ENCODE results near the genes RGPD5, LIMS3 and MERTK.

- PRO-cap, result no peak
CAGE:
- cytosol, long polyA plus RNA, result no peak
- long polyA plus RNA, result no peak
- nucleus, long polyA plus RNA, result no peak
These were observed 102.6 kb downstream of the SEPTIN10 start for GRCh38 chr2:109510981-109511721.

DNA sequence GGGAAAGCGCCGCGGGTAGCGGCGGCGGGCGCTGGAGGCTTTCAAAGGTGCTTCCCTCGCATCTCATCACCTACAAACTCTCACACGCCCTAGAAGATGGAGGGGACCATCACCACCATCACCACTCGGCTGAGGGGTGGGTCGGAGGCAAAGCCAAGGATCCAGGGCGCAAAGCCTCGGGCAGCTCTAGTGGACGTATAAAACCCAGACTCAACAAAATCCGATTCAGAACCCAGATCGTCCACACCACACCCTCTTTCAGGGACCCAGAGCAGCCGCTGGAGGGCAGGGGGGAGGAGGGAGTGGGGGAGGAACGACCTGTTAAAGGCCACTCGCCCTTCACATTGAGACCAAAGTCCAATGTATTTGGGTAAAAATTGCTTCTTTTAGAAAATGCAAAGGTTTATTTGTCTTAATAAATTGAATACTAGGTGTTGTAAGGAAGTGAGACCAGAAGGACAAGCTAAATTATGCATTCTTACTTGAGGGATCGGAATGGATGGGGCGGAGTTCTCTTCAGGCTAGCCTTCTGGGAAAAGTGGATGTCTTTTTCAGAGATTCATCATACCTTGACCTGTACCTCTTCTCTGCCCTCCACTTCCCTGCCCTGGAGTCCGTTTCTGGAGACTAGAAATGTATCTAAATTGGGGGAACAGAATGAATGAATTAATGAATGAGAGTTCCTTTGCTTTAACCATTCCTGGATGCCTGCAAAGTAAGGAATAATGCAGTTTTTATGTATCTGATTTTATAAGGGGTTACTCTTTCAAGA lies 1.7 kb downstream of the SOWAHC start:
- PRO-cap, result no peak
CAGE:
- cytosol, long polyA plus RNA, result no peak
- long polyA plus RNA, result no peak
- nucleus, long polyA plus RNA, result no peak

DNA sequence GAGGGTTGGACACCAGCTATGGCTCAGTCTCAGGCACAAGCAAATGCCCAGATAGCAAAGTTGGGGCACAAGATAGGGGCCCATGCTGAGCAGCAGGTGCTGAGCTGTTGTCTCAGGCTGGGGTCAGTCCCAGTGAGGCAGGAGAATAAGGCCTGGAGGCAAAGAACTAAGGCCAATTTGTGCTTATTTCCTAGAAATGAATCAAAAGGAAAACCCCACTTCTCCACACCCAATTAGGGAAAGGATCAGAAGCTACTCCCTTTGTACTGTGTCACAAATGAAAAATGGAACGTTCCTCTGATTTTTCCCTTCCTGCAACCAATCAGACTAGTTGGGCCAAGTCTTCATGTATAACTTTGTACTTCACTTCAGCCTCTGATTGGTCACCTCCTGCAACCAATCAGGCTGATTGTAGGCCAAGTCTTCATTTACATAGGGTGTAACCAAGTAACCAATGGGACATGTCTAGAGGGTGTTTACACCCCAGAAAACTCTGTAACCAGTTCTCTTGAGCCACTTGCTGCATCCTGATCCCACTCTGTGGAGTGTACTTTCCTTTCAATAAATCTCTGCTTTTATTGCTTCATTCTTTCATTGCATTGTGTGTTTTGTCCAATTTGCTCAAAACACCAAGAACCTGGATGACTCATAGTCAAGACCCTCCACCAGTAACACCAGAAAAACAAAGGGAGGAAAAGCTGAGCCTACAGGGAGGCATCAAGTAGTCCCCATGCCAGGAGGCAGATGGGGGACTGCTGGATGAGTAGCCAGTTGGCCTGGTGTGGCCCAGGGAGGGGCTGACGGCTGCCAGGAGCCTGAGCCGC lies 45.9 kb downstream of the SOWAHC start:
- PRO-cap, result no peak
CAGE:
- cytosol, long polyA plus RNA, result no peak
- long polyA plus RNA, result no peak
- nucleus, long polyA plus RNA, result no peak

GRCh38 chr2:109674979-109675507 lies 60.9 kb downstream of the SOWAHC start:
- PRO-cap, result no peak
CAGE:
- cytosol, long polyA plus RNA, result no peak
- long polyA plus RNA, result no peak
- nucleus, long polyA plus RNA, result no peak

DNA sequence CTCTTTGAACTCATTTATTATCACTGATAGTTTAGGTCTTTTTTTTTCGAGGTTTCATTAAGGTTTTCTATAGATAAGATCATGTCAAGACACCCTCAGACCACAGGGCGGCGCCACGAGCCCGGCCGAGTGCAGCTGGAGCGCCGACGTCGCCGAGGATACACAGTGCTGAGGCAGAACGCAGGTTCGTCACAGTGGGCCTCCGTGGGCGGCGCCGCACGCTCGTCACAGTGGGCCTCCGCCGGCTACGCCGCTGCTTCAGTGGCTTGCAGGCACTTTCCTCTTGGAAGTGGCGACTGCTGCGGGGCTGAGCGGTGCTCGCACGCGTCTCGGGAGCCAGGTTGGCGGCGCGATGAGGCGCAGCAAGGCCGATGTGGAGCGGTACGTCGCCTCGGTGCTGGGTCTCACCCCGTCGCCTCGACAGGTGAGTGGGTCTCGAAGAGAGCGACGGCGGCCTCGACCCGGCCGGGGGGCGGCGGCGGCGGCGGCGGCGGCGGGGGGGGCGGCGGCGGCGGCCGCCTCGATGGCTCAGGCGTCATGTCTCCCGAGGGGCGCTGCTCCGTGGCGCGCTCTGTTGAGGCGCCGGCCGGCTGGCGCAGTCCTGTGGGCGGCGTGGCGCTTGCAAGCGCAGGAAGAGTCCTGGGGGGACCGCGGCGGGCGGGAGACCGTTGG lies at the start of gene RGPD5:
Gene RGPD5 (plus strand): TSS at position 192 of the 672 bp plus-strand sequence.
- PRO-cap, result no peak
CAGE:
- cytosol, long polyA plus RNA, result no peak
- long polyA plus RNA, result no peak
- nucleus, long polyA plus RNA, result no peak

GRCh38 chr2:109898446-109898960 lies at the start of gene LIMS3:
Gene LIMS3 (plus strand): TSS chr2:109898688.
- PRO-cap, result no peak
CAGE:
- cytosol, long polyA plus RNA, result no peak
- long polyA plus RNA, result no peak
- nucleus, long polyA plus RNA, result no peak

DNA sequence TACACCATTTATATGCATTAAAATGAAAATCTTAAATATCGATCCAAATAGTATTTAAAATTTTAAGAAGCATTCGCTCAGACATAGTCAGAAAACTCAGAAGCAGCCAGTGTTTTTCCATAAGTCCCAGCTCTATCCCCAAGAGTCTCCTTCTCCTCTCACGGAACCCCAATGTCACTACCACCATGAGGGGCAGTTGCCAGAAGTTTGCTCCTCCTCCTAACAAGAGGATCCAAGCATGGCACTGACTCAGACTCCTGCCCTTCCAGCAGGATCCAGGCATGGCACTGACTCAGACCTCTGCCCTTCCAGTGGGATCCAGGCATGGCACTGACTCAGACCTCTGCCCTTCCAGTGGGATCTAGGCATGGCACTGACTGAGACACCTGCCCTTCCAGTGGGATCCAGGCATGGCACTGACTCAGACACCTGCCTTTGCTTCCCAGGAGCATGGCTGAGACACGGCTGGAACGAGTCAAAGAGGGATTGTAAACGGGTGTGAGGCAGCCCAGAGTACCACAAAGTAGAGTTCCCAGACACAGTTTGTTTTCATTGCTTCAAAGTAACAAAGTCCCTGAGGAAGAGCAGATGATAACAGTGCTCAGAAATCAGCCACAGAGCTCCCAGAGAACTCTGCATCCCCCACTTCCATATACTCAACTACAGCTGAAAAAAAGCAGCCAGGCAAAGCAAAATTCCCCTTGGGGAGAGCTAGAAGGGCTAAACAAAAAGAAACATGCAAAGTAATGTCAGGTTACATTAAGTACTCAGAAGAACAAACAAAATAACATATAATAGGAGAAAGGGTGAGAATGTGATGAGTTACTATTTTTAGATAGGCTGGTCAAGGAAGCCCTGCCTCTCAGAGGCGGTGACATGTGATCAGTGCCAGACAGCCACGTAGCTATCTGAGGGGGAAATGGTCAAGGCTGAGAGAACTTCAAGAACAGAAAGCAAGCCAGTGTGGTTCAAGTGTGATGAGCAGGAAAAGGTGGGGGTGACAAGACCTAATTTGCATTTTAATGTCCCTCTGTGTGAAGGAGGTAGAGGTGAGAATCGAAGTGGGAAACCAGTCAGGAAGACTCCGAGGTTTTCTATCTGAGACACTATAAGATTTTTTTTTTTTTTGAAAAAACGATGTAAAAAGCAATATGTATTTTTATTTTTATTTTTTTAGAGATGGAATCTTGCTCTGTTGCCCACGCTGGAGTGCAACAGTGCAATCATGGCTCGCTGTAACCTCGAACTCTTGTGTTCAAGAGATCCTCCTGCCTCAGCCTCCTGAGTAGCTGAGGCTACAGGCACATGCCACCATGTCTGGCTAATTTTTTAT lies 2.9 kb downstream of the BUB1 start:
- PRO-cap, result no peak
CAGE:
- cytosol, long polyA plus RNA, result no peak
- long polyA plus RNA, result no peak
- nucleus, long polyA plus RNA, result no peak

DNA sequence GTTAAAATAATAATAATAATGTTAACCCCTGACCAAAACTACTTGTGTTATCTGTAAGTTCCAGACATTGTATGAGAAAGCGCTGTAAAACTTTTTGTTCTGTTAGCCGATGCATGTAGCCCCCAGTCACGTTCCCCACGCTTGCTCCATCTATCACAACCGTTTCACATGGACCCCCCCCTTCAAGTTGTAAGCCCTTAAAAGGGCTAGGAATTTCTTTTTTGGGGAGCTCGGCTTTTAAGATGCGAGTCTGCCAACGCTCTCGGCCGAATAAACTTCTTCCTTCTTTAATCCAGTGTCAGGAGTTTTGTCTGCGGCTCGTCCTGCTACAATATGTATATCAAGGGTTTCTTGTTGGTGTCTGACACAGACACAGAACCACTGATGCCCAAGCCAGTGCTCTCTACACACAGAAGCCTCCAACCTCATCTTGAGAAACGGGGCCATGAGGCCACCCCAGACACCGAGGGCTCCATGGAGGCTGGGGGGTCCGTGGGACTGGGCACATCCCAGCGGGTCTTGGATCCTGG lies 1.7 kb upstream of the BUB1 start:
- PRO-cap, result no peak
CAGE:
- cytosol, long polyA plus RNA, result no peak
- long polyA plus RNA, result no peak
- nucleus, long polyA plus RNA, result no peak

DNA sequence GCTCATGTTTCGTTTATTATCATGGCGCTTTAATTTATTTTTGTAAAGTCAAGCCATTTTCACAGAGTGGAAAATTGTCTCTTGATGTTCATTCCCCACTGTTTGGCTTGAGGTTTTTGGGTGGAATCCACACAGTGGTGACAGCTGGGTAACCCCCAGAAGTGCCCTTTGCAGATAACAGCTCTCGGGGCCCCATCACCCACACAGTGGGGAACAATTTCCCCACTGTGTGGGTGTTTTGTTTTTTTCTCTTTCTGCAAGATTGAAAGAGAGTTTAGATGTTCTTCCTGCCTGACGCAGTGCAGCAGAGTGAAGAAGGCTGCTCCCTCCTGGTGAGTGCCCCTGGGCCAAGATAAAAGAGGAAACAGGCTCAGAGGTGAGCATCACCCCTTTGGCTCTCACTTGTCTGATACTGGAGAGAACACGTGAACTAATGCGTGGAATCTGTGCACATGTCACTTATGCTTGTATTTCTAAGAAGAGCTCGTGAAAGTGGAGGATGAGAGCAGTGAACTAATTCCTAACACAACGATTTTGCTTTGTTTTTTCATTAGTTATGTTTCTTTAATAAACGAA lies 114.7 kb downstream of the ACOXL start:
- PRO-cap, result no peak
CAGE:
- cytosol, long polyA plus RNA, result no peak
- long polyA plus RNA, result no peak
- nucleus, long polyA plus RNA, result no peak

GRCh38 chr2:111168434-111169279 lies 47.9 kb downstream of the BCL2L11 start:
- PRO-cap, result no peak
CAGE:
- cytosol, long polyA plus RNA, result no peak
- long polyA plus RNA, result no peak
- nucleus, long polyA plus RNA, result no peak

DNA sequence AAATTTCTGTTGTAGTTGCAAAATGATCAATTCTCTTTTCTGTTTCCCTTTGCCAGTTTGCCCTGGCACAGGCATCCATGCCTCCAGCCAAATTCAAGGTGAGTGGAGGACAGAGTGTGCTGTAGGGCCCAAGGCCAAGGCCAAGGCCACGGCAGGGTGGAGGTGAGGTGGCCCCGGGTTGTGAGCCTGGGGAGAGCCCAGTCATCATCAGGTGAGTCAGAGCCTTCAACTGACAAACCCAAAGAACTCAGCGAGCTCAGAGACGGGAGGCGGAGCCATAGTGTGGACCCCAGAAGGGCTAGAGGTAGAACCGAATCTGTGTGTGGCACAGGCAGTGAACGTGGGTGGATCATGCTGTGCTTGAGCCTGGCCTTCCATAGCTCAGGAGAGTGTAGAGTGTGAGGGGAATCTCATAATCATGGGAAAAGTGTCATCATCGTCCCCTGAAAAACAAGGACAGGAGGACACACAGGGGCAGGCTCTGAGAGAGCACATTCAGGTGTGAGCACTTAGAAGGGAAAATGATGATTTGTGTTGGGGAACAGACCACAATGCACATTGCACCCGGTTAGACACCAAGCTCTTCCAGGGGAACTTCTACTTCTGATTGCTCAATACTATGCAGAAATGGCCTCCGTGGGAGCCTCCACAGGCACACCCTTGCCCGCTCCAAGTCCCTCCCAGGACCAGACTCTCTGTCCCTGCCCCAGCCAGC lies 55.9 kb downstream of the BCL2L11 start:
- PRO-cap, result no peak
CAGE:
- cytosol, long polyA plus RNA, result no peak
- long polyA plus RNA, result no peak
- nucleus, long polyA plus RNA, result no peak

DNA sequence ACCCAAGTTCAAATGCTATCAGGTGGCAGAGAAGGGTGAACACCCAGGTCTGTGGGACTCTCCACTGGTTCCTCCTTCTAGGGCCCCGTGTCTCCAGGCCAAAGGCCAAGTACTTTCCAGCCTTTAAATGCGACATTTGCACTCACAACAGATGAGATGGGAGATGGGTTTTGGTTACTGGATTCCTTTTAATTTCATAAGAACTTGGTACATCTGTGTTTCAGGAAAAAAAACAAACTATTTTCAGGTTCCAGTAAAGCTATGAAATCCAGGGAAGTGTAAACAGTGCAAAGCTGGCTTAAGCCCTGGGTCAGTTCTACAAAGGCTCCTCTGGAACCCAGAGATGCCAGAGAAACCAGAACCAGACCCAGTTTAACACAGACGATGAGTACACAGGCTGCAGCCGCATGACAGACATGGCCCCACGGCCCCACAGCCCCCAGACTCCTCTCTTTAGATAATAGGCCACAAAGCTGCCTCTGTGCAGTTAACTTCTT lies 361.6 kb downstream of the ANAPC1 start:
- PRO-cap, result no peak
CAGE:
- cytosol, long polyA plus RNA, result no peak
- long polyA plus RNA, result no peak
- nucleus, long polyA plus RNA, result no peak

DNA sequence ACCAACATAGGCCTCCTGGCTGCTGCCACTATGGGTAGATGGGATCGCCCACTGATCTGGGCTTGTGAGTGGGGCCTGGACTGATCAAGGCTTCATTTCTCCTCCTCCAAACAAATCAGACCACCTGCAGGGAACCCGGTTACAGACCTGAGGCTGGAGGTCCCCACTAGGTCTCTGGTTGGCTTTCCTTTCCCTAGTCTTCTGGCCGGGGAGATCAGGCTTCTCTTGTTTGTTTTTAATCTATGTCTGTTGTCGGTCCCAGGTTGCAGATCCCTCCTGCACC lies 253.3 kb downstream of the ANAPC1 start:
- PRO-cap, result no peak
CAGE:
- cytosol, long polyA plus RNA, result no peak
- long polyA plus RNA, result no peak
- nucleus, long polyA plus RNA, result no peak

GRCh38 chr2:111671312-111671910 lies 212.6 kb downstream of the ANAPC1 start:
- PRO-cap, result no peak
CAGE:
- cytosol, long polyA plus RNA, result no peak
- long polyA plus RNA, result no peak
- nucleus, long polyA plus RNA, result no peak

DNA sequence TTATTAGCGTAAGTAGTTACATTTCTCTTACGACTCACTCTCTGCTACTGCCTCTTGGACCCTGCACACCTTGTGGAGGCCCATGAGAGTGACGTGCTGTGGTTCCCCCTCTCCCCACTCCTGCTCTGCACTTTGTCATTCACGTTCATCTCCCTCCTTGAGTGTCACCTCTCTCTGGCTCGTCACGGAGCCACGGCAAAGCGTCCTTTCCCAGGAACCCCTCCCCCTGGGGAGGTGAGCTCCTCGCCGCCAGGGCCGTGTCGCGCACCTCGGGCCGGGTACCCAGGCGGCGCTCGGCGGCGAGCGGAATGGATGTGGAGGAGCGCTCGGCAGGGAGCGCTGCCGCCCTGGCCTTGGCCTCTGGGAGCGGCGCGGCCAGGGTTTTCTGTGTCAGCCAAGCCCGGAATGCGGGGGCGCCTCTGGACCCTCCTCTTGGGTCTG lies 652 bp upstream of the MERTK start:
- PRO-cap, result no peak
CAGE:
- cytosol, long polyA plus RNA, result no peak
- long polyA plus RNA, result no peak
- nucleus, long polyA plus RNA, result no peak

DNA sequence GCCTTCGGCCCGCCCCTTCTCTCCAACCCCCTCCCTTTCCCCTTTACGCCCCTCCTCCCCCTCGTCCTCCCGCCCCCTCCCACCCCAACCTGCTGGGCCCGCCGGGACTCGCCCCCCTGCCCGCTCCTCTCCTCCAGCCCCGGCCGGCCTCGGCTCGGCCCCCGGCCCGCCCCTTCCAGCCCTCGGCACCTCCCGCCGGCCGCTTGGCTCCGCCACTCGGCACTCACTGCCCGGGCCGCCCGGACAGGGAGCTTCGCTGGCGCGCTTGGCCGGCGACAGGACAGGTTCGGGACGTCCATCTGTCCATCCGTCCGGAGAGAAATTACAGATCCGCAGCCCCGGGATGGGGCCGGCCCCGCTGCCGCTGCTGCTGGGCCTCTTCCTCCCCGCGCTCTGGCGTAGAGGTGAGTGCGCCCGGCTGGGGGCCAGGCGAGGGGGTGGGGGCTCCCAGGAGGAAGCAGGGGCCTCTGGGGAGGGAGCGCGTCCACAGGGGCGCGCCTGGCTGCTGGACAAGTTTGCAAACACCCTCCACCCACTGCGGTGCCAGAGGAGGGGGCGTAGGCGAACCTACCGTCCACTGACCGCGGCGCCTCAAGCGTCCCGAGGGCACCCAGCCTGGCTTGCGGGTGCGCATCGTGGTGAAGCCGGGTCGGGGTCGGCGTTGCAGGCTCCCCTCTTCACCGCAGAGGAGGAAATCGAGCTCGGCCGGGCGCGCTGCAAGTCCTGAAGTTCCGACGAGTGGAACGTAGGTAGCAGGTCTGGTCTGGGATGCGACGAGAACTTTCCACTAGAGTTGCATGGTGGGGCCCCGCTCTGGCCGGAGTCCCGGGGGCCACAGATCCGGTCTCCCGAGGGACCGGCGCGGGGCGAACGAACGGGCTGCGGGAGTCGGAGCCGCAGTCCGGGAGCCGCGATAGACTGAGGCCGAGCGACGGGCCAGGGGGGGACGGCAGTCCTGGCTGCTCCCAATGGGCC lies at the start of gene MERTK:
Gene MERTK (plus strand): TSS at position 215 of the 975 bp plus-strand sequence.
- PRO-cap, result bidirectional peak, plus-strand start at position 214 of the sequence, minus-strand start outside the sequence
CAGE:
- cytosol, long polyA plus RNA, result no peak
- long polyA plus RNA, result no peak
- nucleus, long polyA plus RNA, result no peak

DNA sequence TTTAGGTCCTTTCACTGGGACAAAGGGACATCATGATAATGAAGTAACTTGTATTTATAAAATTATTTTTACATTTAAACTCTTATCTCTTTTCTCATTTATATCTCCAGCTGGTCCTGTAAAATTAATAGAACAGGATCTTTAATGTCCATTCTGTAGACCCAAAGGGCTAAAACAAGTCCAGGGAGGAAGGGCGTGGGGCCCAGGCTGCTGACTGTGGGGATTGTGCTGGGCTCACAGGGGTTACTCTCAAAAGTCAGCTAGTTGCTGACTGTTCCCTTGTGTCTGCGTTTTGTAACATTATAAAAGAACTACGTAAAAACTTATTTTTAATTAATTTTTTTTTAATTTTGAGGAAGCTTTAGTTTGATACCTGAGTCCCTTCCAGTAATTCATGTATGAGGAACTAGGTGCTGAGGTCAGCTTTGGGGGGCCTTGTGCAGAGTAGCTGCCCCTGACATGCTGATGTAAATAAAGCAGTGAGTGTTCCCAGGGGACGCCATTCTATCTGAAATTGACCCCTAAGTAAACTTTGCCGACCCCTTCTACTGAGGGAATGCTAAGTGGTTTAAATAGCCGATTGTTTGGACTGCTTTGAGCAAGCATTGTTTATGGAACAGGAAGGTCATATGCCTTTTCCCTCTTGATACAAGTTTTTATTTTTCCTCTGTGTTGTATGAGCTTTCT lies 56.3 kb downstream of the MERTK start:
- PRO-cap, result no peak
CAGE:
- cytosol, long polyA plus RNA, result no peak
- long polyA plus RNA, result no peak
- nucleus, long polyA plus RNA, result no peak

DNA sequence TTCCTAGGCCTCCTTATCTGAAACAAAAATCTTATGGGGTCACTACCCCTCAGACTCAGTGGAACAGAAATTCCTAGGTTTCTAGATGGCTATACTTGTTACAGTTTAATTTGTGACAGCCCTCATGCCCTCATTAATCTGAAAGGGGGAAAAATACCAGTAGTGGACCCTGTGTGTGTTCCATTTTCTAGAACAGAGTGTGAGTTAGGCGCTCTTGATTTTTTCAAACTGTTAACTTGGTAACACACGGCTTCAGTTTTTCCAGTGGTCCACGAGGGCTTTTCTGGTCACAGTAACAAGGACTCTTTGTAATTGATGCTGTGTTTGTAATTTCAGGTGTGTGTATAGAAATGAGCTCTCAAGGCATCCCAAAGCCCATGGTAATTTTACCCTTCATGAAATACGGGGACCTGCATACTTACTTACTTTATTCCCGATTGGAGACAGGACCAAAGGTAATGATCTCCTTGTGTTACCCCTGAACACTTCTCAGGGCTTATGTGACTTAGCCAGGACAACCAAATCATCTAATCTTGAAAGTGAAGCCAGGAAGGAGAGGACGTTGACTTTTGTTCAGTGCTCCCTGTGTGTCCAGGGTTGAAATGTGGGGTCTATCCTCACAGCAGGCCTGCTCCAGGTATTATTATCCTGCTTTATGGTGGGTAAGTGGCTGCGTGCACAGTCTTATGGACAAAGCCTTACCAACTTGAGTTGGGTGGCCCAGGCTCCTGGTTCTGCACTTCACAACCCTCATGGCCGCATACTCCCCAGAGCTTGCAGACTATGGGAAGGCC lies 45.3 kb upstream of the TMEM87B start:
- PRO-cap, result no peak
CAGE:
- cytosol, long polyA plus RNA, result no peak
- long polyA plus RNA, result no peak
- nucleus, long polyA plus RNA, result no peak

DNA sequence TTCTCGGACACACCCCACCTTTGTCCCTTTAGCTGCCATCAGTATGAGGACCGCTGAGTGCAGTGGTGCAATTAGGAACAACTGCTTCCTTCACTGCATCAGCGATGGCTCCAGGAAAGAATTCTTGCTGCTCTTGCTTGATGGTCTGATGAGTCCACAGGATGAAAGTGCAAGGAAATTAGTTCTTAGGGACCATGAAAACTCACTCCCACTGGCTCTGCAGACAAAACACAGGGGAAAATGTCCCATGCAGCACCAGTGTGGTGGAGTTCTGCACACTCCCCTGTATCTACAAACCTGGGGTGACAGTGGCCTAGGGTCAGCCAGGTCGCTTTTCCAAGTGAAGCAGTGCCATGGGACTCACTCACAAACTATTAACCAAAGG lies 44.0 kb upstream of the TMEM87B start:
- PRO-cap, result no peak
CAGE:
- cytosol, long polyA plus RNA, result no peak
- long polyA plus RNA, result no peak
- nucleus, long polyA plus RNA, result no peak

DNA sequence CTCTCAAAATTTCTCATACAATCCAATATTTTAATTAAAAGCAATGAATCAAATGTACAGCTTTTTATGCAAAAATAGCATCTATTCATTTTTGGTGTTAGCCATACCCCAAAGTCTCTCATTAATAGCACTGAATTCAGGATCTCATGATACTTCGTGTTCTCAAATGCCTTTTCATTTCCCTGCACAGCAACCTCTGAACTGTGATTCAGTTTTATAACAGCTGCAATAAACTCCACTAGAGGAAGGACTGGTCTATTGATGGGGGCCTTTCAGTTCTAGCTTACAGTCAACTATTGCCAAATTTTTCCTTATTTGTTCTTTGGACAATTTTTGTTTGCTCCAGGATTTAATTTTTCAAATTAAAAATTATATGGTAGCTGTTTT lies 4.8 kb upstream of the TMEM87B start:
- PRO-cap, result no peak
CAGE:
- cytosol, long polyA plus RNA, result no peak
- long polyA plus RNA, result no peak
- nucleus, long polyA plus RNA, result no peak

Measured in A549 (cell line).